ENCODE results near the genes SPAG16 and FN1.

DNA sequence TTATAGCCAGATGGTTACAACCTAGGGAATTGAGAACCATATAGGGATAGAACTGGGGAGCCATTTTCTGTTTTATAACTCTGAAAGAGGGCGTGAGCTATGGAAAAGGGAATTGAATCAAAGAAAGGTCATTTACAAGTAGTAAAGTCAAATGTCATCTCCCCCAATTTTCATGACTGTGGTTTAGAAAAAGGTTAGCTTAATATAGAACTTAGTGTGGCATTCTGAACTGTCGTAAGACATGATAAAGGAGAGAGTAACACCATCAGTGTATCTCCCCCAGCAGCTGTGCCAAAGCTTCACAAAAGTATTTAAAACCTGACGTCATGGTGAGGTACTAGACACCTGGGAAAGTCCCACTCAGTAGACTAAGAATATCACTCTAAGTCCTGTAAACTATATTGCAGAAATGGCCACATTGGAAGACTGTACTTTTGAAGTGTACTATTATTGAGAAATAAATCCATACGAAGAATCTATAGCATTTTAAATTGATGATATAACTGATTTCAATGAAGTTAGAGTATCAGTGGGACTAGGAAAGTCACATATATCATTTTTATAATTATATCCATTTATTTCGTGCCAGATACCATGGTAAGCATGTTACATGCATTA lies 5.9 kb upstream of the IKZF2 start:
- RRBS, result no CpG with 5 or more reads among the region's 5 CpGs

DNA sequence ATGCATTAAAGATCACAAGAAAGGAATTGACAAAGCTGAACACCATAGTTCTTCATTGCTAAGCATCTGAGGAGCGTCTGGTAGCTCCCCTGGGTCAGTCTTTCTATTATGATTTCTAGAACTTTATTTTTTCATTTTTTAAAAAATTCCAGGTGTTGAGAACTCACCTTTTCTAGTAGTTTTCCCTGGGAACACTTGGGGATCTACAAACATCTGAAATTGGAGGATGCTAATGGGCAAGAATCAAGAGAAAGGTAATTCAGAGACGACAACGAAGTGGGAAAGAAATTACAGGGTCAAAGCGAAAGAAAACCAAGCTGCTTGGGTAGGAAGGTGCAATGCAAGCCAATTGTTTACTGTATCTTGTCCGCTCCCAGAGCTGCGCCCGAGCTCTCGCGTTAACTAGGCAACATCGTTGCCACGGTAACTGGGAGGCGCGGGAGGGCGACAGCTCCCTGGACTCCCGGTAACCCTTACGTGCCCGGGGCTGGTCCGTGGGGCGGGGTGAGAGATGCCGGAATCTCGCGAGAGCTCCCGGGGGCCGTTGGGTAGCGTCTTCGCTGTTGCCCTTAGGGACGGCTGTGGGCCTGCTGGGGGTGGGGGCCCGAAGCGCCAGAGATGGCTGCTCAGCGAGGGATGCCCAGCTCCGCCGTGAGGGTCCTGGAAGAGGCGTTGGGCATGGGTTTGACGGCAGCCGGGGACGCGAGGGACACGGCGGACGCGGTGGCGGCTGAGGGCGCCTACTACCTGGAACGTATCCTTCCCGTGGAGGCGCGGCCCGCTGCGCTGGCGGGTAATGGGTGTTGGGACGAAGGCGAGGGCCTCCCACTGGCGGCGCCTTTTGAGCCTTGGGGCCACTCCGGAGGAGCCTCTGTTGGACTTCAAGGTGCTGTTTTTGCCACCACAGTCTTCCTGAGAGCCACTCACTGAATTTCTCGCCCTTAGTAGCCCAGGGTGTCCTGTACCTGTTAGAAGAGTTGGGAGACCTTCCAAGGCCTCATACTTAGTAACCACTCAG lies at the start of gene SPAG16:
Gene SPAG16, plus strand, starts transcription at position 599 of the 1,018 bp plus-strand sequence.
- RRBS, result no CpG with 5 or more reads among the region's 56 CpGs

GRCh38 chr2:215365517-215366115 lies 53.8 kb downstream of the ATIC start:
- RRBS, result no CpG with 5 or more reads among the region's 7 CpGs

DNA sequence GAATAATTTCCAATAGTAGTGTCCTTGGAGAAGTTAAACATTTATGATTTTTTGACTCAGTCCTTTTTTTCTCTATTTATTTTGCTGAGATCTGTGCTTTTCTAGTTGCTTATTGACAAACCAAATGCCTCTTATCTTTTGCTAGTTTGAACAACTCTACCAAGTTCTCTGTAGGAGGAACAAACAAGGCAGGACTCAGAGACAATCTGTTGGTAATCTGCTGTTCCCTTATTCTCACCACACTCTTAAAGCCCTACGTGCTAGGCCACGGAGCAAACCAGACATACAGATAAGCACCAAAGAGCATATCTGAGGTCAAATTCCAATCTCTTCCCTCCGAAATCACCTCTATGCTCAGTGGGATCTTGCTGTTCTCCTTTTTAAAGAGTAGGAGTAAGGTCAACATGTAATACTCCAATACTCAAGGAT lies 18.5 kb downstream of the FN1 start:
- RRBS, result no CpG with 5 or more reads among the region's 3 CpGs

- RRBS, result no CpG with 5 or more reads among the region's 3 CpGs
Observed at GRCh38 chr2:215431631-215432387, 4.1 kb downstream of the FN1 start.

DNA sequence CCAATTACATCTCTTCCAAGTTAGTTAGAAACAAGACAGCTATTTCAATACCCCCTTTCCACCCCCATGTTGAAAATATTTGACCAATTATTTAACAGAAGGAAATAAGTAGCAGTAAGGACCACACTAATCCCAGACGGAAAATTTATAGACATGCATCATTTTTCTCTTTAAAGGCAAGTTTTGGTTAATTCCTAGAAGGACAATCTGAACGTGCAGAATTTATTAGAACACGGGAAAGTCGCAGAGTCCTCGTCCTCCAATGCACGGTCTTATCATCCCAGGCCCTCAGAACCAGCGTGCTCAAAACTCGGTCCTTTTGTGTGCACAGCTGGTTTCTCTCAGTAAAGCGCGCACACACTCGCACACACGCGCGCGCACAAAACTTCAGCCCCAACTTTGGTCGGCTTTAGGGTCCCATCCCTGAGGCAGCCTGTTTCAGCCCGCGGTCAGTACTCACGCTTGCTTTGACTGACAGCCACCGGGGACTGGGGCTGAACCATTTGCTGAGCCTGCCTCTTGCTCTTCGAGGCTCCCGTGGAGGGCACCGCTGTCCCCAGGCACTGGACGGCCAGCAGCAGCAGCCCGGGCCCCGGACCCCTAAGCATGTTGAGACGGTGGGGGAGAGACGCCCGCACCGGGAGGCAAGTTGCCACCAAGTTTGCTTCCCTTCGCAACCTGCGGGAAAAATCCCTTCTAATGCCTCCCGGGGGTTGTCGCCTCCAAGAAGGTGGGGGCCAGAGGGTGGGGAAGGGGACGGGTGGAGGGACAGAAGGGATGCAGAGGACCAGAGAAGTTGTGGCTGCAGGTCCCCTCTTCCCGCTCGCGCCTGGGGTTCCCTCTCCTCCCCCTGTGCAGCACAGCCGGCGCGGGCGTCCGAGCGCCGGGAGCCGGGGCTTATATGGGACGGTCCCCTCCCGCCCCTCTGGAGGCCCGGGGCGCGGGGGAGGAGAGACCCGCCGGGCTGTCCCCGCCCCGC lies at the start of gene FN1:
Gene FN1, minus strand, starts transcription at position 874 of the 979 bp plus-strand sequence.
- RRBS, result 2% methylated on average over 15 of the region's 55 CpGs

DNA sequence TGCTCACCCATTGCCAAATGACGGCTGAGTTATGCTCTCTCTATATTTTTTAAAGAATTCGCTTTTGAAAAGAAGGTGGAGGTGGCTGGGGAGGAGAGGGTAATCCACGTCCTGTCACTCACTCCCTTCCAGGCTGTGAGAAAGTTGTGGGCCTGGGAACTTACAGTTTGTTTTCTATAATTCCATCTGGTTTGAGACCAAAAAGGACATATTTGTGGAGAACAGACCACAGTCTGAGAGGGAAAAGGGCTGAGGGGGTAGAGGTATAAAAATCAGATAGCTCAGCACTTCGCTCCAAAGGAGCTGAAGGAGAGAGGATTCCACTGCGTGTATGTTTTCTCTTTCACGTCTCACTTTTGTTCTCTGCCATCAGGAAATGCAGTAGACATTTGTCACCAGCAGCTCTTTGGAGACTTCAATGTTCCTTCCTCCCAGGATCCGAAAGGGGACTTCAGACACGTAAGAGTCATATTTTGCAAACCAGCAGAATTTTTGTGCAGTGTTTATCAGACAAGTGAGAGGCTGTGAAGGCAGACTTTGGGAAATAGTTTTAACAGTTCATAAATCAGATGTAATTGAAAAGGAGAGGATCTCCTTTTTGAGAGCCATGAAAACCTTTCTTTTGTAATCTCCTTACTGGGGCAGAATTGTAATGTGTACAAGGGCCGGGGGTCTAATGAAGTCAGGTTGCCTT lies 282.1 kb upstream of the FN1 start:
- RRBS, result no CpG with 5 or more reads among the region's 9 CpGs

- RRBS, result no CpG with 5 or more reads among the region's 1 CpG
Observed at GRCh38 chr2:215749059-215749435, 264.3 kb downstream of the MREG start.

DNA sequence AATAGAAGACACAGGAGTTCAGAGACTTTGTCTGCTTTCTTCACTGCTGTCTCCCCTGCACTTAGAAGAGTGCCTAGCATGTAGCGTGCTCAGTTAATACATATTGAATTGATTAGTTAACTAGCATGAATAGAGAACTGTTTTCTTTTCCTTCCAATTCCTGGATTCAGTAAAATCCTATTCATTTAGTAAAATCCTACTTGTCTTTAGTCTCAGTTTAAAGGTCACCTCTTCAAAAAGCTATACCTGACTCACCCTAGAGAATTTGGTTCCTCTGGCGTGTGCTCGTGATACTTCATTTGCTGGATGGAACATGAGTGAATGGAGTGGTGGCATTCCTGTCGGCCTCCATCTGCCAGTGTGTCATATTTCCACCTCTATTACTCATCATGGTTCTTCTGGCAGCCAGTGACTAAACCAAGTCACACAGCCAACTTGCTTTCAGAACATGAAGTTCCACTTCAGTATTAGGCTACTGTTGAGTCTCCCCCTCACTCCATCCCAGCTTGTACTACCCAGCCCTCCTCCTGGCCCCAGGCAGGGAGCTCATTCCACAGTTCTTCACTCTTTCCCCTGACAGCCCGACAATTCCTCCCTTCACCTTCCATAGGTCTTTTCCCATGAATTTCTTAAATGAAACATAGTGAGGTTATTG lies 169.9 kb downstream of the MREG start:
- RRBS, result no CpG with 5 or more reads among the region's 5 CpGs

DNA sequence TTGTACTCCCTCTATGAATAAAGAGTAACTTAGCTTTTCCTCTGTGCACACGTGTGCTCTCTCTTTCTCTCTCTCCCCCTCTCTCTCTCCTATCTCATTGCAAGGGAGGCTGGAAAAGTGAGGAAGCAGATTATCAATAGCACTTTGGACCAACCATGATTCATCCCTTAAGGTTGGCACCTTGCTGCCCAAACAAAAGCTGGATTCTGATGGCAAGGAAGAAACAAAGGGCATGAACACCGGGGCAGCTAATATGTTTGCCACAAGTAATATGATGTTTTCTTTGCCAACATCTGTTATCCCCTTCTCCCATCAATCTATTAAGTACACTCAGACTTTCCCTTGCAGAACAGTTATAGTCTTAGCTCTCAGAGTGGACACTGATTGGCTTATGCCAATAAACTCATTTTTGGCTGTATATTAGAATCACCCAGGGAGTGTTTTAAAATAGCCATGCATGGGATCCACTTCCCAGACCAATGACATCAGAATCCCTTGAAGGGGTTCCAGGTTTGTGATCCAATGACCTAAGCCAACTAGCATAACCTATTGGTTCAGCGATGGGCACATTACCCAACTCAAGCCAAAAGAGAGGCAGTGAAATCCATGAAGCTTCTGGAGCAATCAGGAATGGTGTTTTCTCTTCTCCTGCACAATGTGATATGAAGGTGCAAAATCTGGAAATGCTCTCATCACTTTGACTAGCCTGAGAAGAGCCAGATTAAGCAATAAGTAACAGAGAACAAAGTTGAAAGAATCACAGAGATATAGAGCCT lies 60.3 kb downstream of the MREG start:
- RRBS, result no CpG with 5 or more reads among the region's 3 CpGs

- RRBS, result no CpG with 5 or more reads among the region's 7 CpGs
Observed at GRCh38 chr2:216048616-216049006, 33.0 kb downstream of the PECR start.

DNA sequence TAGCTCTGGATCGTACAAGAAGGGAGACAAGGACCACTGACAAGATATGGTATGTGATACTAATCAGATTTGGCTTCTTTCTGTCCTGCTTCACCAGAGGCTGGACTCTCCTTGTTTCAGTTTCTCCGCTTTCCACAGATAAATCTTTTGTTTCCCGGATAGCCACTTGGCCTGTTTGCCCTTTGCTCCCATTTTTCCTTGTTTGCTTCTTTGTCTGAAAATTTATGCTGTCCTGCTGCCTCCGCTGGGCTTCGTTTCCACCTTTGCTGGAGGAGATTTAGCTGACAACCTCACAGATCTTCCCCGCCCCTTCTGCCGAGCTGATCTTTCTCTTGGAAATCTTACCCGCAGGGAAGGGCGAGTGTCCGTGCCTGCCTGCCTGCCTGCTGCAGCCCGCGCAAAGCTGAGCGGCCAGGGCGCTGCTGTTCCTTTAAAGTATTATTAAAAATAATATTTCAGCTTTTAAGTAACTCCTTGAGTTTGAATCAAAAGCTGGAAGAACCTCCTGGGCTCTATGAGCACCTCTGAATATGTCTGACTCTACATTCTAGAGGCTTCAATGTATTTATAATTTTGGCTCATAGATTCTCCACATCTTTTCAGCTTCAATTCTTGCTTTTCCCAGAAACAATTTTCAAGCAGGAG lies 1.4 kb upstream of the XRCC5 start:
- RRBS, result no CpG with 5 or more reads among the region's 14 CpGs

DNA sequence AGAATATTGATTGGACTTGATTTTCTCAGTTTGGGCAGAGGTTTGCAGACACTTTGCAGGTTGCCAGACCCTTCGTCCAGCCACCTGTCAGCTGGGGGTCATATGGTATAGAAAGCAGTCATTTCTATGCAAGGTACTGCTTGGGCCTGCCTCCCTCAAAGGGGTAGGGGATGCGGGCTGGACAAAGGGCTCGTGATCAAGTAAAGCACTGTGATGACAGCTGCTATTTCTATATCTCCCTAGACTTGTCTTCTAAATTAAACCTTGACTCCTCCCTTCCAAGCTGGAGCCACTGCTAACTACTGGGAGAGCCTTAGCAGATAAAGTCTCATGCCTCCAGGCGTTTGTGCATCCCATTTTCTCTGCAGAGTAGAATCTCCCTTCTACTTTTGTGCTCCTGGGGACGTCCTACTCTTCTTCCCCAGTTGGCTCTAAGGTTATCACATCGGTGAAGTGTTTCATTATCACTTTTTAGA lies 815 bp upstream of the XRCC5 start:
- RRBS, result no CpG with 5 or more reads among the region's 6 CpGs

GRCh38 chr2:216371019-216371785 lies 1.1 kb downstream of the MARCHF4 start:
- RRBS, result 4% methylated on average over 23 of the region's 54 CpGs

DNA sequence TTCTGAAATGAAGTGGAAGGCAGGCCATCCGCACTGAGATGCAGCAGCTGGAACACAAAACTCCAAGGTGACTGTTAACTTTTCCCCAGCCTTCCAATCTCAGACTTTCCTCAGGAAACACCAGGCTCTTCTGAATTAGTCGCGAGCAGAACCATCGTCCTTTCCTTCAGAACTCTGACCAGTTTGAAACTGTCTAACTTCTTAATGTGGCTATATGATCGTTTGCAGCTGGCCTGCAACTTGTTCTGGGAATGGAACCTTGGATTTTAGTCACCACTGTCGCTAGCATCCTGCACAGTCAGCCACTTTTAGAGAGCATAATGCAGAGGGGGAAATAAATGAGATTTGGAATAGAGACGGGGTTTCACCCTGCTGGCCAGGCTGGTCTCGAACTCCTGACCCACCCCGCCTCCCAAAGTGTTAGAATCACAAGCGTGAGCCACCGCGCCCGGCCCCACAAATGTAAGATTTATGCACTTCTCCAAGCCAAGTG lies 511 bp upstream of the RPL37A start:
- RRBS, result 0% methylated on average over 1 of the region's 13 CpGs

DNA sequence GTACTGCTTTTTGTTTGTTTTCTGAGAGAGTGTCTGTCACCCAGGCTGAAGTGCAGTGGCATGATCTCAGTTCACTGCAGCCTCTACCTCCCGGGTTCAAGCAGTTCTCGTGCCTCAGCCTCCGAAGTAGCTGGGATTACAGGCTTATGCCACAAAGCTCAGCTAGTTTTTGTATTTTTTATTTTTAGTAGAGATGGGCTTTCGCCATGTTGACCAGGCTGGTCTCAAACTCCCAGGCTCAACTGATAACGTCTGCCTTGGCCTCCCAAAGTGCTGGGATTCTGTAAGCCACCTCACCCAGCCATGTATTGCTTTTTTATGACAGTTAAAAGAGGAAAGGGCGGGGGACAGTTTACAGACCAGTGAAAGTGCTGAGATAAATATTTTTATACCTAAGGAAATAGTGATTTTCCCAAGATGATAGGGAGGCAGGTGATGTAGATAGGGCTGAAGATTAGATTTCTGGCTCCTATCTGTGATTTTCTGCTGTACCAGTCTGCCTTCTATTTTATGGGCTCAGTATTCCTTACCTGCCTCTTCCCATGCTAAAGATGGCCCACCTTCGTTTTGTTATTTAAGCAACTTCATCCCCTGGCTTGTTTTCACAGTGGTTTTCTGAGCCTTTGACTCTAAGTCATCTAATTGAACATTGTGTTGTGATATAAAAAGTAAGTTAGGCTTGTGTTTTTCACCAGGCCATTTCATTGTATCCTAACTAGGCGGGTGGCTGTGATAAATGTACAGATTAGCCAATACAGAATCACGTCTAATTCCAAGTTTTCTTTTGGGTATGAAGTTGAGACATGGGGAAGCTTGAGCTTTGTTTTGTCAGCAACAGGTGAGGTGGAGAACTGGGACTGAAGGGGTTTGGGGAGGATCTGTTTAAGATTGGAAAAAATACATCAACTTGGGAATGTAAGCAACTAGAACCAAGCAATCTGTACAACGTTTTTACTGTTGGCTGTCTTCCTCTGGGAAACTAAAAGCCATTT lies 5.0 kb downstream of the RPL37A start:
- RRBS, result no CpG with 5 or more reads among the region's 10 CpGs

- RRBS, result no CpG with 5 or more reads among the region's 8 CpGs
Observed at GRCh38 chr2:216671765-216672272, 23.5 kb downstream of the IGFBP5 start.

GRCh38 chr2:216690243-216691260 lies 4.8 kb downstream of the IGFBP5 start:
- RRBS, result no CpG with 5 or more reads among the region's 19 CpGs

DNA sequence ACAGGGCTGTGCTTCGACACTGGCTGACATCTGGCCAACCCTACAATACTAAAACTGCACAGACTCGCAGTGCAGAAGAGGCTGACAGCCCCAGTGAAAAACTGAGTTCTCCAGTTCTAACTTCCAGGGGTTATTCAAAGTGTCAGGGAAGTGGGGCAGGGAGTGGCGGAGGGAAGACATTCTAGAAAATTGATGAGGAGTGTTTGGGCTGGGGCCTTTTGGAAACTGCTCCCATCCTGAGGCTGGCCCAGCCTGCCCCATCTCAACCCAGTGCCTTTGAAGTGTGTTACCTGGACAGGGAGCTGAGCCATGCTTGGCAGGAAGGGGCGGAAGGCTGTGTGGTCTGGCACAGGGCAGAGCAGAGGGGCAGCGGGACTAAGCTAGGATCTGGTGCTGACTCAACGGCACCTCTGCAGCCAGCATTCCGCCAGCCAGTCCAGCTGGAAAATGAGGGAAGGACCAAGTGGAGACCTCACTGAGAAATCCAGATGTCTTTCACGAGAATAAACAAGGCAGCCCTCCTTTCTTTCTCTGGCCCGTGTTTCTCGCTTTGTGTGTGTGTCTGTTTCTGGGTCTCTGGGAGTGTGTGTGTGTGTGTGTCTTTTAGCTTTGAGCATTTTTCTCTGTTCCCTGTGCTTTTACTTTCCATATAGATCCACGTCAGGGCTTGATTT lies 15.5 kb upstream of the IGFBP5 start:
- RRBS, result no CpG with 5 or more reads among the region's 11 CpGs

DNA sequence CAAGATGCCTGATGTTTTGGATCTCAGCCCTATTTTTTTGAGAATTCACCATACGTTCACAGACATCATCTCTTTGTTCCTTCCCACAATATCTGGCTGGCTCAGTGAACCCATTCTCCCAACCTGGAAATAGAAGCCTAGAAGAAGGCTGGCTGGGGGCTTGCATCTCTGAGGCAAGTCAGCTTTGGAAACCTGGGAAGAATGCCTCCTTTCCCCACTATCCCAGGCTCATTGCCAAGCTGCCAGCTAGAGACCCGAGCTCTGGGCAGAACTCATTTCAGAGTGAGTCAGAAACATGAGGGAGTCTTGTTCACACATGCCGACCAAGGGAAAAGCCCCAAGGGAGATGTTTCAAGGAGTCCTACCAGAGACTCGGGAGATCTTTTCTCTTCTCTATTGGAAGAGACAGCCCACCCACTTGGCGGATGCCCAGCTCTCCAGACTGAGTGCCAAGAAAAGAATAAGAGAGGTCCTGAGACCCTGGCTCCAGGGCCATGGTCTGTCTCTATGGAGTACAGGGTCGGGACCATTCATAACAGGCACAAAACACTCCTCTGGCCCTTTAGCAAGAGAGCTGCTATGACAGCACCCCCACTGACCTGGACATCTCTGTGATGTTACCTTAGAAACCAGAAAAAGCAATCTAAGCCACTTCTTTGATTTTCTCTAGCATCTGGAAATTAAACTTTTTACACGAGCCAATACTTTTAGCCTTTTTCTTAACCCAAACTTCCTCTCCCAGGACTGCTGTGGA lies 18.3 kb upstream of the IGFBP5 start:
- RRBS, result no CpG with 5 or more reads among the region's 7 CpGs

All from HGPS cell (cell line).